Hair follicular keratinocyte (primary cell): Measurements from ENCODE around the genes KIF1A, SNED1, SEPTIN2 and FARP2.

- RAMPAGE, long total RNA = no peak
These were observed 97.0 kb upstream of the OTOS start for GRCh38 chr2:240237438-240237977.

DNA sequence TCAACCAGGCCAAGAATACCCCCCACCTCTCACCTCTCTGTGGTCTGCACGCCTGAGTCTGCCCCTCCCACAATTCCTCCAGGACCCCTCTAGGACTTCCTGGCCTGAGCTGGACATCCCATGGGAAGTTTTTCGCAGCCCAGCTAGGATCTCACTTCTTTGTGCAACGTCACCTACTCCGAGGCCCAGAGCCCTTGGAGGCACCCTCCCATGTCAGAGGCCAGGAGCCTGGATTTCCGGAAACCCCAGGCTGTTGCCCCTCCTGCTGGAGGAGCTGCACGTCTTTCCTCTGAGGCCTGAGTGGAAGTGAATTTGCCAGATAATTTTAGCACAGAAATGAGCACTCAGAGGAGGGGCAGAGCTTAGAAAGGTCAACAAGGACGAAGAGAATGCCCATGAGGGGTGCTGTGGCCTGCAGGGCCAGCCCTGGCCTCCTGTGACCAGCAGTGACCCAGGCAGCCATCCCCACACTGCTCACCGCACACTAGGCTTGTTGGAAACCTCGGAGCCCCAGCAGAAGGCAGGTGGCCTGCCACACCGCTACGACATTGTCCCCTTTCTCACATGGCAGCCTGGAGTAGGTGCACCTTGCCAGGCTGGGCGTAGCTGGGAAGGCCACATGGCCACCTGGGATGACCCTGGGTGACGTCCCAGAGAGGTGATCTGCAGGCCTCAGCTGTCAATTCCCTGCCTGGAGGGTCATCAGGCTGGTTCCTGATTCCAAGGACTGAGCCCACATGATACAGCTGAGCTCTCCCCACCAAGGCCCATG, 119.3 kb upstream of the OTOS start:
- RAMPAGE, long total RNA = no peak

DNA sequence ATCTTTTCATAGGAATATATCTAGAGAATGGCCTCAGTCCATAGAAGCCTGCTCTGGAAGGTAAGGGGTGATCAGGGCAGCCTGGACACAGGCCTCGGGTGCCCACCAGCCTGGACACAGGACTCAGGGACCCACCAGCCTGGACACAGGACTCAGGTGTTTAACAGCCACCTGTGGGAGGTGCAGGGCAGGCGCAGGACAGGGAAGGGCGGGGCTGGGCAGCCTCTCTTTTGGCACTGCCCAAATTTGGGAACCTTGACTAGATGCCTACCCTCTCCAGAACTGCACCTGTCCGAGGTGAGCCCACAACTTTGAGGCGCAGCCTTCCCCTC, 35.6 kb upstream of the GPC1 start:
- RAMPAGE, long total RNA = no peak

GRCh38 chr2:240453930-240454953, 18.8 kb downstream of the GPC1 start:
- RAMPAGE, long total RNA = no peak

- RAMPAGE, long total RNA = no peak
These were observed 31.2 kb downstream of the GPC1 start for GRCh38 chr2:240466599-240467034.

GRCh38 chr2:240820049-240820932, at the start of gene KIF1A:
Gene KIF1A, minus strand, starts transcription at chr2:240820219.
- RAMPAGE, long total RNA = no peak

DNA sequence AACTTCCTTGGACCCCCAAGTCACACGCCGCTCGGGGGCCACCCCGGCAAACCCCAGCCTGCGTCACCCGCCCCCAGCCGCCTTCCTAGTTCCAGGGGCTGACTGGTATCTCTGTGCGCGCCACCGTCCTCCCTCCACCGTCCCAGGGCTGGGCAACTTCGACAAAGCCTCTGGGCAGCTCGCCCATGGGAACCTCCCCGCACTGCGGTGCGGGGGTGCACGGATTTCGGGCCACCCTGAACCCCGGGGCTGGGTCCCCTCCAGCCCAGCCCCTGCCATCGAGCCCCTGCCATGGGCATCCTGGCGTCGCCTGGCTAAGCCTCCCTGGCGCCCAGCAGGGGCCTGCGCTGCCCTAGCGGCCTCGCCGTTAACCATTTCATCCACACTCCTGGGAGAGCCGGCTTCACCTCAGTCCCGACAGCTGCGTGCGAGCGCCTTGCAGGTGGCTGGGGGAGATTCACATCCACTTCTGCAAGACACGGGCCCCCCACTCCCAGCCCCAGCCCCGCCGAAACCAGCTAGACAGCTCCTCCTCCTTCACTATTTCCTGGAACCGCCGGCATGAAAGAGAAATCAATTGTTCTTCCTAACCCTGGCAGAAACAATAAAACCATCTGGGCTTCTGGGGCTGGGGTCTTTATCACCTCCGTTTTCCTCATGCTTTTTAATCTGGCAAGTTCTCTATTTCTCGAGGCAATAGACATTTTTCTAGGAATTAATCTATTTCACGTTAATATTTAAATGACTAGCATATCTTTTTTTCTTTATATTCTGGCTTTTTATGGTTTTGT, 1.1 kb upstream of the KIF1A start:
- RAMPAGE, long total RNA = no peak

DNA sequence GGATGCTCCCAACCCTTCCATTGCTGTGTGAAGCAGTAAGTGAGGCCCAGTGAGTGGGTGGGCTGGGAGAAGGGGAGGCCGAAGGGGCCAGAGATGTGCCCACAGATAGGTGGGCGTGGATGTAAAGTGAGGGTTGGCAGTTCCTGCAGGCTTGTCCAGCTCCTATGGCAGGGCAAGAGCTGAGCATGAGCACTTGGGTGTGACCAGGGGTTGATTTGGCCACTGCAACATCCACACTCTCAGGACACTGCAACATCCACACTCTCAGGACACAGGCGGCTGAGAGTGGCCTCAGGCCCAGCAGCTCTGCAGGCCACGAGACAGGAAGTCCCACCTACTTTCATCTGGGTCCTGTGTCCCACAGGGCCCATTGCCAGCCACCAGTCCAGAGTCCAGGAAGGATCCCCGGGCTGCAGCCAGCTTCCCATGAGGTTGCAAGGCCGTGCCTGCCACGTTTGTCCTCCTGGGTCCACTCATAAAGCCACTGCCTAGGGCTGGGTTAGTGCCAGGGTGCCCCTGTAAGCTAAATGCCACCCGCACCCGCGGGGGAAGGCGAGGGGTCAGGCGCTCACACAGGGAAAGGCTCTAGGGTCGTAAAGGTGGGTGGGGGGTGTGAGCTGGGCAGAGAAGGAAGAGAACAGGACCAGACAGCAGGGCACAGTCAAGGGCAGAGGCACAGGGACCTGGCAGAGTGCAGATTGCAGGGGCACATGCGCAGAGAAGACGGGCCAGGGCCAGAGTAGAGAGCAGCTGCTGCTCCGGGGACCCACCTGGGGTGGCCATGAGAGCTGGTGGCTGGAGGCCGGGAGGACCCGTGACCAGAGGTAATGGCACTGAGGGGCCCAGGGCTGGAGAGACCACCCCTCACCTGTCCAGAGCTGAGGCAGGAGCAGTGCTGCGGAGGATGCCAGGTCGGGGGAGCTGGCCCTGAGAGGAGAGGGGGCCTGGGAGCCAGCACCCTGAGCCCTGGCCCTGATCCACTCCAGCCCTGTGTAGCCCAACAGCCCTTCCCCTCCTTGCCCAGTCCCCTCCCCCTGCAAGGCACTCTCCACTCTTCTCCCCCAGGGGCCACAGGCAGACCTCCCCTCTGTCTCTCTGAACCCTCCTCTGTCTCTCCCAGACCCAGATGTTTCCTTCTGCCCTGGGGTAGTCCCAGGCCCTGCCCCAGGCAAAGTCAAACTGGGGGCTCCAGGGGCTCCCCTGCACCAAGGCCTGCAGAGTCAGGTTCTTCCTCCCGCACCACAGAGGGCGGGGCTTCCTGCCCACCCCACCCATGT, 8.0 kb downstream of the AGXT start:
- RAMPAGE, long total RNA = no peak

GRCh38 chr2:240921305-240921774, 15.2 kb downstream of the CROCC2 start:
- RAMPAGE, long total RNA = no peak

GRCh38 chr2:240934134-240934627, 28.0 kb downstream of the CROCC2 start:
- RAMPAGE, long total RNA = no peak

GRCh38 chr2:240998046-240998904, at the start of gene SNED1:
Gene SNED1, plus strand, starts transcription at chr2:240998618.
- RAMPAGE, long total RNA = no peak

- RAMPAGE, long total RNA = no peak
These were observed 22.6 kb downstream of the PASK start for GRCh38 chr2:241126280-241127369.

DNA sequence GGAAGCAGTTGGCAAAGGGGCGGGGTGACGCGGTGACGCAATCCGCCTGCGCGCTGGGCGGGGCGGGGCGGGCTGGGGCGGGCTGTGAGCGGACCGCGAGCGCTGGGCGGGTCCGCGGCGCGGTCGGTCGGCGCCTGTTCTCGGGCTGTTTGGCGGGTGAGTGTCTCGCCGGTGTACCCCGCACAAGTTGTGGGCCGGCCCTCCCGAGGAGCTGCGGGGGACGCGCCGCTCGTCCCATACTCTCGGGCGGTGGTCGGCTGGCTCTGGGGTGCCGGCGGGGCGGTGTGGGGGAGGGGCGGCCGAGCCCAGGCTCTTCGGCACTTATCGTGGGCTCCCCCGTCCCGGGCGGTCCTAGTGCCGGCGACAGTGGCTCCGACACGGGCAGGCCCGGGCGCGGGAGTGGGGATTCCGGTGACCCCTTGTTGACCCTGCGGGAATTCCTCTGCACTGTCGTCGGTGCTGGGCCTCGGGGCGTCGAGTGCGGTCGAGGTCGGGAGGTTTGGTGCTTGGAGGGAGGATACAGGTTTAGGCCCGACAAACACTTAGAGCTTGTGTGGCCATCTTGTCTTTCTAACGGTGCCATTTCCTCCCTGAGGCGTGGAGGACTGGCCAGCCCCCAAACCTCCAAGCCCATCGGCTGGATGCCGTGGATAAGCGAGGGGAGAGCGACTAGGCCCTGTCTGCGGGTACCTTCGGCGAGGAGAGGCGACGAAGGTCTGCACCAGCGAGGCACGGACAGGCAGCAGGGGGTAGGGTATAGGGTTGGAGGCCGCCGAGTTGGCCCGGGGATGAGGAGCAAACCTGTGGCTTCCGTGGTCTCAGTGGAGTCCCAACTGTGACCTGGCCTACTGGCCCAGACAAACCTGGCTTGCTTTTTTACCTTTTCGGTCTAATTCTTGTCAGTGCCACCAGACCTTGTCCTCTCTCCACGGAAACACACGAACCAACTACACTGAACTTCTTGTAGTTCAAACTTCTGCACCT, at the start of gene SEPTIN2:
Gene SEPTIN2 (plus strand): TSS at position 99 of the 984 bp plus-strand sequence.
- RAMPAGE, long total RNA = start-site peak on the plus strand centred at position 117 of the sequence, 44 bp wide, 974 and 335 reads in 2 replicates

DNA sequence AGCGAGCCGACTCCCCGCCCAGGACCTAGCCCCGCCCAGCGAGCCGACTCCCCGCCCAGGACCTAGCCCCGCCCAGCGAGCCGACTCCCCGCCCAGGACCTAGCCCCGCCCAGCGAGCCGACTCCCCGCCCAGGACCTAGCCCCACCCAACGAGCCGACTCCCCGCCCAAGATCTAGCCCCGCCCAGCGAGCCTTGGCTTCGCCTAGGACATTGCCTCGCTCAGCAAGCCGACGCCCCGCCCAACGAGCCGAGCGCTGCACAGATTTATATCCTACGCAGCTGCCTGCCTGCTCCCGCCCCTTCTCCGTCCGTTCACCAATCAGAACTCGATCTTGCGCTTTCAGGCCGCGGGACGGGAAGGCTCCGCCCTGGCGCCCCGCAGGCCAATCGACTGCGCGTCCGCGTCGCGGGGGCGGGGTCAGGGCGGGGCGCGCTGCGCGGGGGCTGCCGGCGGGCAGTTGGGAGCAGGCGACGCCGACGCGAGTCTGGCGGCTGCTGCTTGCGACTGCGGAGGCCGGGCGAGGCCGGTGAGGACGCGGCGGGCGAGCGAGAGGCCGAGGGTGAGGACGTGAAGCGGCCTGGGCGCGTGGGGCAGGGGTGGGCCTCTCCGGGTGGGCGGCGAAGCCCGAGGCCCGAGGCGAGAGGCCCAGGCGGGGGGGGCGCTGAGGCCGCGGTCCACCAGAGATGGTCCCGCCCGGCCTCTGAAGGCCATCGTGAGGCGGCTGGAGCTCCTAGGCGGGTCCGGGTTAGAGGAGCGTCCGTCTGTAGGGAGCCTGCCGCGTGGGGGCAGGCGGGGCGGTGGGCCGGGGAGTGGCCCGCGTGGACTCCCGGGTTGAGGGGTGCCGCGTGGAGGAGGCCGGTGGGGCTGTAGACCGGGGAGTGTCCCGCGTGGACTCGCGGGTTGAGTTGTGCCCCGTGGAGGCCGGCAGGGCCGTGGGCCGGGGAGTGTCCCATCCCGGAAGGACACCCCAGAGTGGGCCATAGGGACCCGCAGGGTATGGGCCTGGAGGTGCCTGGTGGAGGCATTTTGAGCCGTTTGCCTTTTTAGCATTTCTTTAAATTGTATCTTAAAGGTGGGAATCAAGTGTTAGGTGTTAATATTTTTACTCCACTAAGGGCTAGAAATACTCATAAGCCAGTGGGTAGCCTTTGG, at the start of gene FARP2:
Gene FARP2 (plus strand): TSS at position 458 of the 1,154 bp plus-strand sequence.
- RAMPAGE, long total RNA = start-site peak on the plus strand centred at position 476 of the sequence, 28 bp wide, 27 and 150 reads in 2 replicates

DNA sequence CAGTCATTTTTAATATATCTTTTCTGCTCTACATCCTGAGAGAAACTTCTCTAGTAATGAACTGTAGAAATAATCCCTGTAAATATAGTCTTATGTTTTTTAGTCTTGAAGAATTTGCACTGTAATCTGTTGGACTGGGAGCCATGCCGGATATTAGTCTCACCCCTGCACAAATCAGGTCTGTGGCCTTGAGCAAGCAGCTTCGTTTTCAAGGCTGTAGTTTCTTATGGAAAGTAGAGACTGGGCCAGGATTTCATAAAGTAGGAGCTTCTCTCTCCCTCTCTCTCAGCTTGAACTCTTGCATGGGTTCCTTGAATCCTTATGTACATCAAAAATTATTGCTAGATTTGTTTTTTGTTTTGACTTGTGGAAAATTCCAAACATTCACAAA, 8.7 kb downstream of the FARP2 start:
- RAMPAGE, long total RNA = no peak

- RAMPAGE, long total RNA = no peak
These were observed 54.3 kb downstream of the STK25 start for GRCh38 chr2:241453950-241454597.

DNA sequence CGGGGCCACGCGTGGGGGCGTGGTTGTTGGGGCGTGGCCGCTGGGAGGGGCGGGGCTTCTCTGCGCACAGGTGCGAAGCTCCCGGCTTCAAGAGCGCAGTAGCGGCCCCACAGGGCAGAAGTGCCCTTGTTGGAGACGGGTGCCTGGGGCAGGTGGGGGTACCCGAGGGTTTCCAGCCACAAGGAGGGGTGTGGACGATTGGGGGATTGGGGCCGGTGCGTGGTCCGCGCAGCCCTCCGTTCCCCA, 17.3 kb upstream of the BOK start:
- RAMPAGE, long total RNA = no peak

DNA sequence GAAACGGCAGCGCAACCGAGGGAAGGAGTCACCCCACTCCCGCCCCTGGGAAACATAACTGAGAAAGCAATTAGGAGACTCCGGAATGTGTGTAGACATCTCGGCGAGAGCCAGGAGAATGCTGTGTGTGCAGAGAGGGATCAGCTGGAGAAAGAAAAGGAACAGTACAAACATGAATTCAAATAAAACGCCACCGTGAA, 13.4 kb upstream of the BOK start:
- RAMPAGE, long total RNA = no peak

DNA sequence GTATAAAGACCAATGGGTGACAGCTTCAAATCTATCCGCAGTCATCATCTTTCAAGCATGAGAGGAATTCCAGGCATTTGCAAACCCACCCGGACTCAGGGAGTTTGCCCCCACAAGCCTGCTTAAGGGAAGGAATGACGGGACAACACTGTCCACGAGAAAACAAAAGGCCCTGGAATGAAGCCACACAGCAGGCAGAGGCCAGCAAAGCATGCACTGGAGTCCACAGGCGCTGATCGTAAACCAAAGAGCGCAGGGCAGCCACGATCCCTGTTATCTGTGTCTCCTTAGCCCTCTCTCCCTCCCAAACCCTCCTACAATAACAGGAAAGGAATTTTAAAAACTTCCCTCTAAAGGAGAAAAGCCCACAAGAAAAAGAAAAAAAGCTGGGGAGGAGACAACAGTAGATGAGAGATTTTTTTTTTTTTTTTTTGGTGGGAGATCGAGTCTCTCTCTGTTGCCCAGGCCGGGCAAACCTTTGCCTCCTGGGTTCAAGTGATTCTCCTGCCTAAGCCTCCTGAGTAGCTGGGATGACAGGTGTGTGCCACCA, 11.3 kb upstream of the BOK start:
- RAMPAGE, long total RNA = no peak

DNA sequence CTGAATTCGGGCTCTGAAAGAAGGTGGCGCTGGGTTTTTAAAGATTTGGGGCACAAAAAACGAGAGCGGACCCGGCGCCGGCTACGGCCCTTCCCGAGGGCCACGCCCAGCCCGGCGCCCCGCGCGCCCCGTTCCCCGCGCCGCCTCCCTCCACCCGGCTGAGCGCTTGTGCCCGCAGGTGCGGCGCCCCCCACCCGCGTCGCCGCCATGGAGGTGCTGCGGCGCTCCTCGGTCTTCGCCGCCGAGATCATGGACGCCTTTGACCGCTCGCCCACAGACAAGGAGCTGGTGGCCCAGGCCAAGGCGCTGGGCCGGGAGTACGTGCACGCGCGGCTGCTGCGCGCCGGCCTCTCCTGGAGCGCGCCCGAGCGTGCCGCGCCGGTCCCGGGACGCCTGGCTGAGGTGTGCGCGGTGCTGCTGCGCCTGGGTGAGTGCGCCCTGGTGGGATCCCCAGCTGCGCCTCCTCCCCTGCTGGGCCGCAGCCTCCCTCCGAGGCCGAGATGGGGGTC, 786 bp downstream of the BOK start:
- RAMPAGE, long total RNA = no peak